RPMI7951 (cell line): ENCODE results near the gene POLR3B.

GRCh38 chr12:105466500-105467197 is 136.2 kb downstream of the C12orf75 start:
- RAMPAGE, long total RNA: no peak

GRCh38 chr12:105522974-105523604 is 192.6 kb downstream of the C12orf75 start:
- RAMPAGE, long total RNA: no peak

DNA sequence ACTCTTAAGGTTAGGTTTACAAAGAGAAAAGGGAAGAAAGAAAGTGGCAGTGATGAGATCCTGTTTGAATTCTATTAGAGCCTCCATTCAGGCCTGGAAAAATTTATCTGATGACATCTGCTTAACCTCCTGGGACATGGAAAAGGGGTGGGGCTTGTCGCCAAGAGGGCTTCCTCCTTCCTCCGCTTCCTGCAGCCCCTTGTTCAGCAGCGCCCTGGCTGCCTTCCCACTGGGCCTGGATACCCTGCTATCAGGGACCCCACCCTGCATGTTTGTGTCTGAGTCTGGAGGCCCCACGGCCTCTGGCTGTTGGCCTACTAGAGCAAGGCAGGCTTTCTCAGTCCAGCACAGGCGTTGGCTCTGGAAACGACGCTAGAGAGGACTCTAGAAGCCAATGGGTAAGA is 342.0 kb downstream of the C12orf75 start:
- RAMPAGE, long total RNA: no peak

DNA sequence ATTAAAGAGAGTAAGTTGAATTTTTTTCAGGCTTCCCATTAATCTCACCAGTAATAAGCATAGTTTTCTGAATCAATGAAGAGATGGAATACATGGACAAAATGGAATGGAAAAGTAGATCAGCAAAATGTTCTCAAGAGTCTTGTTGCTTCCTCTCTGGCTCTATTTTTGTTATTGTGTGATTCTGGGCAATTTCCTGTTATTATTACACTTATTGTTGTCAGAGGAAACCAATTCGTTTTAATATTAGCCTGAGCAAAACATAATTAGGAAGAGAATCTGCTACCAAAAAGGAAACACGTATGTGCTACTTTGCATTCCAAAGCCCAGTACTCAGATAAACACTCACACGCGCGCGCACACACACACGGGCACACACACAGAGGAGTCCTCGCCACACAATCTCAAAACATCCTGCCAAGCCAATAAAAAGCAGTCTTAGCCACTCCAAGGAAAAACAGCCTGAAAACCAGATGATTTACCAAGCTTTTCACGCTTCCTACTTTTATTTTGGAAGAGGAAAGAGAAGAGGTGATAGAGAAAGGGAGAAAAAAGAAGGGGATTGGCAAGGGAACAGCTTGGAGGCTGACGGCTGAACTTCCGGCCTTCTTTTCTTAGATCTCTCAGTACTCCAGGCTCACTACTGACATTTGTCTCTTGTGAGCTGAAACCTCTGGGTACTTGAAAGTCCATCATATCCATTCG is 400.7 kb downstream of the NUAK1 start:
- RAMPAGE, long total RNA: no peak

DNA sequence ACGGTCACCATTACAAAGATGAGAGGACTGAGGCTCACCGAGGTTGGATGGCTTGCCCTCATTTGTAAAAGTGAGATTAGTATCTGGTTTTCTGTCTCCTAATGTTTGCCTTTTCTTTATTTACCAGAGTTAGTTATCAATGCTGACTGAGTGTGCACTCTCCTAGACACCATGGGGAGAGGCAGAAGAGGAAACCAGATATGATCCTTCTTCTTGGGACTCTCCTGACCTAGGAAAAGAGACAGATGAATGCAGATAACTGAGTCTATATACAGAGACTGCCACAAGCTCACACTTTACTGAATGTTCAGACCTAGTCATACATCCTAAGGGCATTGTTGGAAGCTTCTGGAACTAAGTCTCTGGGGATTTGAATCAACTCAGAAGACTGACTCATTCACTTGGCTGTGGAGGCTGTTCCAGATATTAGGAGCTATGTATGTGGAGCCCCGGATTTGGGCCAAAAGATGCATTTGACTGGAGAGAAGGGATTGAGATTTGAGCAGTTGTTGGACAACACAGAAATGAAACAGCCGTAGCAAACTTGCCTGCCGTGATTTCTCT is 397.0 kb downstream of the NUAK1 start:
- RAMPAGE, long total RNA: no peak

GRCh38 chr12:106127318-106127752 is 11.4 kb downstream of the NUAK1 start:
- RAMPAGE, long total RNA: no peak

DNA sequence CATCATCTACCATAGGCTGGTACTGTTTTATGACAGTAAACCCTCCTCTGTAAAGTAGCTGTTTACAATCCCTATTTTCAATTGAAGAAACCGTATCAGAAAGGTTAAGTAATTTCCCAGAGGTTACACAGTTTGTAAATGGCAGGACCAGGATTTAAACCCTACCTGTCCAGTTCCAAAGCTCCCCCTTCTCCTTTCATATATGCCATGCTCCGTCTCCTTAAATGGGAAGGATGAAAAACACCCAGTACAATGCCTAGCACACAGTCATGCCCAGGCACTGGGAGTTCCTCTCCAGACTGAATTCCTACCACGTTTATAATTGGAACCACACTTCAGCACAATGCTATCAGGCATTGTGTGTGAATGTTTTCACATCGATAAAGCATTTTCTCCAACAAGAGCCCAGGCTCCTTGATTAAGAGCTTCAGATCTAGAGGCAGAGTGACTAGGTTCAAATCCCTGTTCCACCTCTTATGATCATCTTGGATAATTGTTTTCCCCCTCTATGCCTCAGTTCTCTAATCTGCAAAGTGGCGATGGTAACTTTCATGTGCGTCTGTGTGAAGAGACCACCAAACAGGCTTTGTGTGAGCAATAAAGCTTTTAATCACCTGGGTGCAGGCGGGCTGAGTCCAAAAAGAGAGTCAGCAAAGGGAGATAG is 2.7 kb upstream of the NUAK1 start:
- RAMPAGE, long total RNA: no peak

DNA sequence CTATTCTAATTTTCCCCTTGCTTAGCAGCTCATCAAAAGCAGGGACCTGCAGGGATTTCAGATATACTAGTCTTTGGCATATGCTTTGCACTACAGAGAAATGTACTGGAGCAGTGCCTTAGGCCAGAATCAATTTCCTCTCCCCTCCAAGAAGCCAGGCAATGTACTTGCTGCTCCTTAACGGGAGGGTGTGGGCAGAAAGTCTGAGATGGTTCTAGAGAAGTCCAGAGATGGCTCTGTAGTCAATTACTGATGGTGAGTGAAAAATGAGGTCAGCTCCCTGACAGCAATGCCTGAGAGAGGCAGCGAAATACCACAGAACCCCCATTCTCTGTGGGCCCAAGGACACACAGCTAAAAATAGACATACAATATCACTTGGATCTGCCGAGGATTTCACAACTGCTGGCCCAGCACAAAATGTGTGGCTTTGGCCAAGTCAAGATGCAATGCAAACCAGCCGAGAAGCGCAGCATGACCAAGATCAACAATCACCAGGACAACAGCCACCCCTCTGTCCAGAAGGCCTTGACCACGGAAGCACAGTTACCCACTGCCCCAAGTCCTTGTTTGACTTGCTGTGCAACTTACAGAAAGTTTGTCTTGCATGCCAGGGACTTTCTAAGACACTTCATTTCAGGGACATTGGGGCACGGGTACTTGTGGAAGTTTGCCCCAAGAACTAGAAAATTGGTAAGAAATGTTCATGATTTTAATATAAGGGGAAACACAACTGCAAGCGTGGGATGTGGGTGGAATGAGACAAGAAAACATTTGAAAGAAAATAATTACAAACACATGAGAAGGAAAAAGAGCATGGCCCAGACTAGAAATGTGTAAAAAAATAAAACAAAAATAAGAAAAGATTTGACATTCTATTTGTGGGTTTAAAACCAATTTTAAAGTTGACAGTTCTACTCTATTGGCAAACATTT is 52.1 kb downstream of the CKAP4 start:
- RAMPAGE, long total RNA: no peak

- RAMPAGE, long total RNA: no peak
Observed at GRCh38 chr12:106239267-106239647, 8.6 kb downstream of the CKAP4 start.

- RAMPAGE, long total RNA: no peak
Observed at GRCh38 chr12:106248831-106249146, 969 bp upstream of the CKAP4 start.

DNA sequence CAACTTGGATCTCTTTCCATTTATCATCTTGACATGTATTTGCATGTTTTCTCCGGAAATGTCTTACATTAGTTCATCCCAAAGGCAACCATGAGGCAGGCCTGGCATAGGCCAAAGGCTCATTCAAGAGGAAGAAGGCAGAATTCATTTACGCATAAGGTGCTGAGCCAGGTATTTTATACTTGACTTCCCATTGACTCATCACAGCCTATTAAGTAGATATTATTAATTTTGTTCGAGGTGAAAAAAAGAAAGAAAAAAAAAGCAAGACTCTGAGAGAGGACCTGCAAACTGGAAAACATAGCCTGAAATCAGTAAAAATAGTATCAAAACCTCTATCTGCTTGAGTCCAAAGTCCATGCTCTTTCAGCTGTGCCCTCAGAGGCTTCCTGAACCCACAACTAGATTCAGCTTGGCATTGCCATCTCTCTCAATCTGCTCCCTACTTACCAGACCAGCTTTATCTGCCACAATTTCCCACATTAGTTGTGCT is 24.2 kb upstream of the CKAP4 start:
- RAMPAGE, long total RNA: no peak

DNA sequence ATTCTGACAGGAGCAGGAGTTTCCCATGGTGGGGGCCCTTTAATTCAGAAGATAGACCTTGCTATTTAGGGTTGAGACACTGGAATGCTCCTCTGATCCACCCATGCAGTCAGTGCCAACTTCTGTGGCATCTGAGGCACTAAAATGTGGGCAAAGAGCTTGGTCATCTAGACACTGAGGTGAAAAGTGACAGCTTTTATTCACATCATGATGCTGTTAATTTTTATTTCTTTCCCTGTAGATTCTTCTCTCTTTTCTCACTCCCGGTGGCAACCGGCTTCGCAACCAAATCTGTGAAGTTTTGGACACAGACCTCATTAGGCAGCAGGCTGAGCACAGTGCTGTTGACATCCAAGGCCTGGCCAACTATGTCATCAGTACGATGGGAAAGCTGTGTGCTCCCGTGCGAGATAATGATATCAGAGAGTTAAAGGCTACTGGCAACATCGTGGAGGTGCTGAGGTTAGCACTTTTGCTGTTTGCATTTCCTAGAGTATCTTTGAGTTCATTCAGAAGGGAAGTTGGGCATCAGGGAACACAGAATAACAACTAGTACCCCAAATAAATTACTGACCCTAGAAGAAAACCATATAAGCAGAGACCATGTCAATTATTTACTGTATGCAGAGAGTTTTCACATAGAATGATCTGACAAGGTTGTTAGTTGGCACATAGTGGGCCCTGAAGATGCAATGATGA is 18.9 kb downstream of the TCP11L2 start:
- RAMPAGE, long total RNA: no peak

DNA sequence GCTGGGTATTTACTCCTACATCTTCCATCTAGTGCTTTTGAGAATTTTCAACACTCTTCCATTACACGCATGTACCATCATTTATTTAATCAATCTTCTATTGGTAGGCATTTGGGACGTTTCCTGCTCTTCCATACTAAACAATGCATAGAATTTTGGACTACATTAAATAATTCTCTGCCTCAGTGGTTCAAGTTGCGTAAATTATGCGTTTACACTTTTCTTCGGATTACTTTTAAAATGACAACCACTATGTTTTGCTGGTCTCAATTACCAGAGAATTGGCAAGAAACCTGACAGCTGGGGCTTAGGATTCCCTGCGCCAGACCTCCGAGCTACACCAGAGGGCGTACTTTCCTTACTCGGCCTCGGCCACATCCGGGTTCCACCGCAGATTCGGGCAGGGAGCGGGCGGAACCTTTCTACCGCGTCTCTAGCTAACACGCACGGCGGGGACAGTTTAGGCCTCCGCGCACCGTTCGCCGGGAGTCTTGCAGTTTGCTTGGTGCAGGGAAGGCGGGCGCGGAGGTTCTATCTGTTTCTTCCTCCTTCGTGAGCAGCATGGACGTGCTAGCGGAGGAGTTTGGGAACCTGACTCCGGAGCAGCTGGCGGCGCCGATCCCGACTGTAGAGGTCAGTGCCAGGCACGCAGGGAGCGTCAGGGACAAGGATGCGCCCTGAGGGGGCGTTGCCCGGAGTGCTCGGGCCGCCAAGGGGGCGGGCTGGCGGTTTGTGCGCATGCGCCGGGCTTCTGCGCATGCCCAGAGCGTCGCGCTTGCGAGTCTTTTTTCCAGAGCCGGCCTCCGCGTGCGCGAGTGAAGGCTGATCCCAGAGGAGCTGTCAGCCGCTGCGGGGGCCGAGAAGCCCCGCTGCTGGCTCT is at the start of gene POLR3B:
Gene POLR3B, plus strand, starts transcription at position 430 of the 880 bp plus-strand sequence.
- RAMPAGE, long total RNA: no peak

DNA sequence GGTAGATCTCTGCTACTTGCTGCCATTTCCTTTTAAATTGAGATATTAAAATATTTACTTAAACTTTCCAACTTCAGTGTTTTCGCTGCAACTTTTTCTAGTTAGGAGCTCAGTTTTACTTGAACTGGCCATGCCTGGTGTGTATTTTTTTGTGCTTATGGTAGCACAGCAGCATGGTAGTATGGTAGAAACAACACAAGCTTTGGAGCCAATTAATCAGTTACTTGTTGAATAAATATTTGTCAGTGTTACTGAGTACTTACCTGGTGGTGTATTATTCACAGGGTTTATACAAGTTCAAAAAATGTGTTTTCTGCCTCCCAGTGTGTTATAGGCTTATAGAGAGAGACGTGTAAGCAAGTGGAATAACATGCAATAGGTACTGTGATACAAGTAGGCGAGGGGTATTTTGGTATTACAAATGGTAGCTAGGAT is 3.0 kb downstream of the POLR3B start:
- RAMPAGE, long total RNA: no peak

GRCh38 chr12:106428378-106428668 is 70.8 kb downstream of the POLR3B start:
- RAMPAGE, long total RNA: no peak

DNA sequence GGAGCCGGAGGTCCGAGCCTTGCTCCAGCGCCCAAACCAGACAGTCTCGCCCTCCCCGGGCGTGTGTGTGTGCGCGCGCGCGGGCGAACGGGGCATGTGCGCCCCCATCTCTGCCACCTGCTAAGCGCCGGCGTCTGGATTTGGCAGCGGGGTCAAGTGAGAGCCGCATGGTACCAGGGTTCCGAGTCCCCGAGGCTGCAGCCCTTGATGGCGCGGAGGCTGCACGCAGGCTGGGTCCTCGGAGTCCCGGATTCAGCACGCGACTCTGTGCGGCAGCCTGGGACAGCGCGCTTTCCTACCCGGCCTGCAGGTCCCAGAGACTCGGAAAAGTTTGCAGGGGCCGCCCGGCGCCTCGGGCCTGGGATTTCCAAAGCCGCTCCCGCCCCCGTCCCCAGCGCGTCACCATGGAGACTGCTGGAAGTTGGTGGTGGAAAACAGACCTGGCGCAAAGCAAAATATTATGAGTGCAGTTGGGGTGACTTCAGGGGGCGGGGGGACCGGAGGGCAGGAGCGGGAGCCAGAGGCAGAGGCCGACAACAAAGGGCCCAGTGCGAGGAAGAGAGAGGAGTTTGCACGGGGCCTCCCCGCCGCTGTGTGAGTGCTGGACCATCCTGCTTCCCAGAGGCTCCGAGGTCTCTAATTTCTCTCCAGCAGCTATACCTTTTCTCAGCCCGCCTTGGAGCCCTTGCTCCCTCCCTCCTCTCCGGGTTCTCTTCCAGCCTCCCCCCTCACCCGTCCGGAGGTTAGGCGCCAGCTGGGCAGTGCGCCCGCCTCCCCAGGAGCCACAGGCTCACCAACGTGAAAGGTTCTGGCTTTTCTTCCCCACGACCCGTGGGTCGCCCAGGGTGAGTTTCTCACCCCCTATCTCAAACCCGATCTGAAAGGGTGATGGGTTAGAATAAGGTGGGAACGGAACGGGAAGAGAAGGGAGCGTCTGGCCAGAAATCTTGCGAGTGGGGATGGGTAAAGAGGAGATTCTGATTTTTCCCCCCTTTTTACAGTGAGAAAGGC is 4.4 kb downstream of the RFX4 start:
- RAMPAGE, long total RNA: no peak

DNA sequence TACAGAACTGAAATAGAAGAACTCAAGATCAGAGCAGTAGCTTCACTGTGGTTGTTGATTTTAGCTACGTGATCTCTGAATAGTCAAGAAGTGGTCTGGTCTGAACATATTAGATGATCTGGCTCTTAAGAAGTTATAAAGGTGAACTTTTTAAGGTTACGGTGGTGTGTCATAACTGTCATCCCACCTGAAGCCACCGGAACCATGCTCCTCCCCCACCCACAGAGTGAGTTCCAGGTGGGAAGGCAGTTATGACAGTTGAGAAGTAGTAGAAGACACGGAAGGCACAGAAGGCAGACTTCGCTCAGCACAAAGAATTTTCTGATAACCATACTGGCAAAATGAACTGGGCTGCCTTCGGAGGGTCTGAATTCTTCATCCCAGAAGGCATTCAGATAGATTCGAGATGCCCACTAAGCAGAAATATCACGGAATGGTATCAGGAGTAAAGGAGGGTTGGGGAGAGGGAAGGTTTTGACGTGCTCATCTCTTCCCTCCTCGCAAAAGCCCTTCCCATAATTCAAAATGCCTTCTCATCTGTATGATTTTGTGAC is 89.9 kb upstream of the RIC8B start:
- RAMPAGE, long total RNA: no peak

DNA sequence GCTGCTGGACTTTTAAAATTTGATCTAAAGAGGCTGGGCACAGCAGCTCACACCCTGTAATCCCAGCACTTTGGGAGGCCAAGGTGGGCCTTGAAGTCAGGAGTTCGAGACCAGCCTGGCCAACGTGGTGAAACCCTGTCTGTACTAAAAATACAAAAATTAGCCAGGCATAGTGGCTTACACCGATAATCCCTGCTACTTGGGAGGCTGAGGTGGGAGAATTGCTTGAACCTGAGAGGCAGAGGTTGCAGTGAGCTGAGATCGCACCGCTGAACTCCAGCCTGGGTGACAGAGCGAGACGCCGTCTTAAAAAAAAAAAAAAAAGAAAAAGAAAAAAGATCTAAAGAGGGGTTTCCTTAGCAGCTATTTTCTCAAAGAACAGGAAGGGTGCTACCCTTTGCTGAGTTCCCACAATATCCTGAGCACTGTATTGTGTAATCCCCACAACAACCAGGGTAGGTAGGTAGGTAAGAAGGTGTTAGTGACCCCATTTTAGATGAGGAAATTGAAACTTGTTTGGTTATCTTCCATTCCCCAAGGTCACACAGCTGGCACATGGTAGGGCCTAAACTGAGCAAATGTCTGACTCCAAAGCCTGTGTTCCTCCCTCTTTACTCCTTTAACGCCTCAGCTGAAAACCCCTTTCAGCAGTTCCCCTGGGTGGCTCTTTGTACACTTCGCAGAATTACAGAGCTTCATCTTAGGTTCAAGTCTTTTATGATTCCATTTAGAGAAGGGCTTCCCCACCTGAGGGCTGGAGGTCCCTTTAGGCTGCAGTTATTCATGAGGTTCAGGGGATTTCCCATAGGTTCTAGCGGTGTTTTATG is 26.6 kb upstream of the RIC8B start:
- RAMPAGE, long total RNA: no peak

GRCh38 chr12:106768936-106769519 is 5.5 kb upstream of the RIC8B start:
- RAMPAGE, long total RNA: no peak

GRCh38 chr12:106955031-106955588 is 597 bp upstream of the TMEM263 start:
- RAMPAGE, long total RNA: no peak